ENCODE measurements around a stretch of chr6.

DNA sequence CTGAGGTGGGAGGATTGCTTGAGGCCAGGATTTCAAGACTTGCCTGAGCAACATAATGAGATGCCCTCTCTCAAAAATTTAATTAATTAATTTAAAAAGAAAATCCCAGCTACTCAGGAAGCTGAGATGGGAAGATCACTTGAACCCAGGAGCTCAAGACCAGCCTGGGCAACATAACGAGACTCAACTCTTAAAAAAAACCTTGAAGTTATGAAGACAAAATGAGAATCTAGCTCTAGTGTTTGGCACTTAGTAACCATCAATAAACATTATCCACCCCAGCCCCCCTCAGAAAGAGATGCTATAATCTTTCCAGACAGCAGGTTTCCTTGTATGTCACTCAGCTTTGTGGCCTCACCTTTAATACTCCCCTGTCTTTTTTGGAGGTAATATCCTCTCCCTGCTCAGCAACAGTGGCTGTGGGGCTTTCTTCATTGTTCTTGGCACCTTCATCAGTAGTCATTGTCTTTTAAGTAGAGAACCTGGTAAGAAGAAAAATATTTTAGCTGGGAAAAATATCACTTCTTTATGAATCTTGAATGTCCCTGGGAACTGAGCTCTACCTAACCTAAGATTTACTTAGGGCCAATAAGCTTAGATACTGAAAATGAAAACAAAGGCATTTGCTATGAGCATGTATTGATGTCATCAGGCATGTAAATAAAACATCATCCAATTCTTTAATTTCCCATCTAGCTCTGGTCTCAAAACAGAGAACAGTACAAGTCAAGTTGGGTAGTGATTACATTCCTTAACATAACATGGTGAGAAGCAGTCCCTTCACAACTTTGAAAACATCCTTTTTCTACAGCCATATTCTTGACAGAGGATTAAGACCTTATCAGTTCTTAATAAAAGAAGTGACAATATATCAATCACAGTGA is 46.1 kb downstream of the FKBP5 start:
- PRO-cap: no peak
- RAMPAGE, long total RNA, 4 experiments: no peak in any of the 4 experiments

- PRO-cap: no peak
- RAMPAGE, long total RNA, 4 experiments: start-site peak on the minus strand in 1 of 4 experiments, at chr6:35658404-35658477 at its widest, 27 reads per replicate
These were observed 30.4 kb downstream of the FKBP5 start for GRCh38 chr6:35658255-35658723.

DNA sequence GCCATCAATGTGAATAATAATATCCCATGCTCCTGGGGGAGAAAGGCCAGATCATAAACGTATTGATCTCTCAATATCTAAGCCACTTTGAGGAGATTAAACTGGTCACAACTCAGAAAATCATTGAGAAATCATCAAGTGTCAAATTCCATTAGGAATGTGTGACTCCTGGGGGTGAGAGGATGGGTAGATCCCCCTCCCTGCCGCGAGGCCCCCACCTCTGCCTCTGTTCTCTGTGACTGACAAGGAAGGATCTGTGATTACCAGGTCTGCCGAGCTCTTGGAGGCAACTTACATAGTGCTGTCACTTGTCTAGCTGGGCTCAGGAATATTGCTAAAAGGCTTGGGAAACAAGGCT is 11.8 kb upstream of the ARMC12 start:
- PRO-cap: unidirectional peak, plus-strand start at position 259 of the sequence
- RAMPAGE, long total RNA, 4 experiments: no peak in any of the 4 experiments

- PRO-cap: bidirectional peak, plus-strand start at chr6:35728007, minus-strand start at chr6:35728059; bidirectional peak, plus-strand start at chr6:35728215, minus-strand start at chr6:35728220; bidirectional peak, plus-strand start at chr6:35728741, minus-strand start at chr6:35728666
- RAMPAGE, long total RNA, 4 experiments: start-site peak on the plus strand in 1 of 4 experiments, at chr6:35728199-35728273 at its widest, 7 reads per replicate
These were observed 8.6 kb upstream of the ARMC12 start for GRCh38 chr6:35727943-35728854.

DNA sequence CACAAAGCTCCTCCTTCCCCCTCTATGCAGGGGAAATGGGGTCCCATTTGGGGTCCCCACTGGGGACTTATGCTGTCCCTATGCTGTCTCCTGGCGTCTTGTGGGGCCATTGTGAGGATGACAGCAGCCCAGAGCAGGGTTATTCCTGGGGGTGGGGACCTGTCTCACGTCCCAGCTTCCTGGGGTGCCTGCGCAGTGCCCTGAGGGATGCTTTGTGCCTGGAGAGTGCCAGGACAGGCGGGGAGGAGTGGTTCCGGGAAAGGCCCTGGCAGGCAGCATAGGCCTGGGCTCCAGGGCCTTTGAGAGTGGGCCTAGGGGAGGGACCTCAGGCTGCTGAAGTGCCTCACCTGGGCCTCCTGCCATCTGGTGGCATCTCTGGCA is 8.0 kb upstream of the ARMC12 start:
- PRO-cap: no peak
- RAMPAGE, long total RNA, 4 experiments: no peak in any of the 4 experiments

- PRO-cap: no peak
- RAMPAGE, long total RNA, 4 experiments: no peak in any of the 4 experiments
These were observed 50.7 kb downstream of the SLC26A8 start for GRCh38 chr6:35973634-35974156.

GRCh38 chr6:36037485-36038218 is 10.0 kb downstream of the MAPK14 start:
- PRO-cap: no peak
- RAMPAGE, long total RNA, 4 experiments: start-site peak on the plus strand in 1 of 4 experiments, at chr6:36037842-36037943 at its widest, 17 reads per replicate

GRCh38 chr6:36099625-36100574 is 30.4 kb upstream of the MAPK13 start:
- PRO-cap: no peak
- RAMPAGE, long total RNA, 4 experiments: no peak in any of the 4 experiments

DNA sequence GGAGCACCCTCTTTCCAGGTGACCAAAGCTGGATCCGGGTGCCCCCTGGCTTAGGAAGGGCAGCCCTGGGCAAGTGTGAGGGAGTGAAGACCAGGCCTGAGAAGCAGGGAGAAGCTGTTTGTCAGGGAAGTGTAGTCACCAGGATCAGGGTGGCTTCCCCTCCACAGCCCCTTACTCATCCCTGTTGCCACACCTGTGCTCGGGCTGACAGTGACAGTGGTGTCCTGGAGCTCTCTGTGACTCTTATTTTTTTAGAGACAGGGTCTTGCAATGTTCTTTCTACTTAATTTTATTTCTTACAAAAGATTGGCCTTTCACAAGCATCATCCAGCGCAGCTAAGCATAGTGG is 8.9 kb upstream of the MAPK13 start:
- PRO-cap: no peak
- RAMPAGE, long total RNA, 4 experiments: no peak in any of the 4 experiments

- PRO-cap: no peak
- RAMPAGE, long total RNA, 4 experiments: no peak in any of the 4 experiments
These were observed 1.6 kb upstream of the MAPK13 start for GRCh38 chr6:36128777-36128976.

DNA sequence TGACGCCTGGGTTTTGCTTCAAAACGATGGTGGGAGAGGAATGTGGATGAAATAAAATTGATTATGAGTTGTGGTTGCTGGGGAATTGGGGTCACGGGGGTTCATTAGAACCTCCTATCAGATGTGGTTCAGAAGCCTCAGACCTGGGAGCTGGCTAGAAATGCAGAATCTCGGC is 605 bp upstream of the MAPK13 start:
- PRO-cap: no peak
- RAMPAGE, long total RNA, 4 experiments: no peak in any of the 4 experiments

DNA sequence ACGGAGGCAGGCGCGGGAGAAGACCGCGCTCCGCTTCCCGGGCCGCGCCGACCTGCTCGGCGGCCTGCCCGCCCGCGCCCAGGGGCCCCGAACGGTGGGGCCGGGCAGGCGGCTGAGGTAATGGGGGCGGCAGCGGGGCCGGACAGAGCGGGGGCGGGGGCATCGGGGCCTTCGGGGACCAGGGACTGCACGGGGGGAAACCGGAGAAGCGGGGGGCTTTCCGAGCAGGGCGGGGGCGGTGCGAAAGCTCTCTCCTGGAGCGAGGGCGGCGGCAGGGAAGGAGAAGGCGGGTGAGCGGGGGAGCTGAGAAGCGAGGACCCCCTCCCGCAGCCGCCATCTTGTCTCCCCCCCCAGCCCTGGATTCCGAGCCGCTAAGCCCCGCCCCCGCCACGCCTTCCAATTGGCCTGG is 314 bp downstream of the BRPF3 start:
- PRO-cap: bidirectional peak, plus-strand start outside the sequence, minus-strand start at position 340 of the sequence
- RAMPAGE, long total RNA, 4 experiments: start-site peak on the minus strand in 1 of 4 experiments, centred at position 350 of the sequence, 6 reads per replicate

DNA sequence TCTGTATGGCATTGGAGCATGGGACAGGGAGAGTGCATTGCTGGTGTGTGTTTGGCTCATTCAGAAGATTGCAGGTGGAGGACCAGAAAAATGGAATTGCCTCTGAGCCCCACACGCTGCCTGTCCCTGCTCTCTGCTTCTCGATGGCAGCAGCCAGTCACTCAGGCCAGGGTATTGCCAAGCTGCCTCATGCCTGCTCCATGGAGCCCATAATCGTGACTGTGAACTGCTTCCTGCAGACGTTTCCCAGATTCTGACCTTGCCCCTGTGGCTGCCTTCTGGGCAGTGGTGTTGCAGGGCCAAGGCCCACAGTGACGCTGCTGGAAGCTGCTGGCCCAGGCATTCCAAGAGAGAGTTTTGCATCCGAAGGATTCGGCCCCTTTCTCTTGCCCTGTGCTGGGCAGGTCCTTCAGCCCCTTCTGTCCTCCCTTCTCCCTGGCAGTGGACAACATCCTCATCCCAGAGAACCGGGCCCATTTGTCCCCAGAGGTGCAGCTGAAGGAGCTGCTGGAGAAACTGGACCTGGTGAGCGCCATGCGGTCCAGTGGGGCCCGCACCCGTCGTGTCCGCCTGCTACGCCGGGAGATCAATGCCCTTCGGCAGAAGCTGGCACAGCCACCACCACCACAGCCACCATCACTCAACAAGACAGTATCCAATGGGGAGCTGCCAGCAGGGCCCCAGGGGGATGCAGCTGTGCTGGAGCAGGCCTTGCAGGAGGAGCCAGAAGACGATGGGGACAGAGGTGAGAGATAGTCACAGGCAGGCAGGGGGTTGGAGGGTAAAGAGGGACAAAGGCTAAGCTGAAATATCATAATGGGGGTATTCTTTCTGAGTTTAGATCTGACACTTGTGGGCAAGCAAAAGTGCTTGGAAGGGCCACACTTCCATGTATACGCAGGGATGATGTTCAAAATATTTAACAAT is 14.5 kb downstream of the BRPF3 start:
- PRO-cap: no peak
- RAMPAGE, long total RNA, 4 experiments: start-site peak on the plus strand in 1 of 4 experiments, centred at position 446 of the sequence, 24 reads per replicate

- PRO-cap: no peak
- RAMPAGE, long total RNA, 4 experiments: no peak in any of the 4 experiments
These were observed 24.8 kb upstream of the PNPLA1 start for GRCh38 chr6:36245114-36245370.

GRCh38 chr6:36285048-36285744 is 15.3 kb downstream of the PNPLA1 start:
- PRO-cap: no peak
- RAMPAGE, long total RNA, 4 experiments: no peak in any of the 4 experiments

- PRO-cap: no peak
- RAMPAGE, long total RNA, 4 experiments: no peak in any of the 4 experiments
These were observed 23.9 kb downstream of the ETV7 start for GRCh38 chr6:36363467-36364012.

GRCh38 chr6:36423056-36424356 is 19.1 kb downstream of the PXT1 start:
- PRO-cap: bidirectional peak, plus-strand start at chr6:36423527, minus-strand start at chr6:36423395; bidirectional peak, plus-strand start at chr6:36424058, minus-strand start at chr6:36424003
- RAMPAGE, long total RNA, 4 experiments: no peak in any of the 4 experiments

DNA sequence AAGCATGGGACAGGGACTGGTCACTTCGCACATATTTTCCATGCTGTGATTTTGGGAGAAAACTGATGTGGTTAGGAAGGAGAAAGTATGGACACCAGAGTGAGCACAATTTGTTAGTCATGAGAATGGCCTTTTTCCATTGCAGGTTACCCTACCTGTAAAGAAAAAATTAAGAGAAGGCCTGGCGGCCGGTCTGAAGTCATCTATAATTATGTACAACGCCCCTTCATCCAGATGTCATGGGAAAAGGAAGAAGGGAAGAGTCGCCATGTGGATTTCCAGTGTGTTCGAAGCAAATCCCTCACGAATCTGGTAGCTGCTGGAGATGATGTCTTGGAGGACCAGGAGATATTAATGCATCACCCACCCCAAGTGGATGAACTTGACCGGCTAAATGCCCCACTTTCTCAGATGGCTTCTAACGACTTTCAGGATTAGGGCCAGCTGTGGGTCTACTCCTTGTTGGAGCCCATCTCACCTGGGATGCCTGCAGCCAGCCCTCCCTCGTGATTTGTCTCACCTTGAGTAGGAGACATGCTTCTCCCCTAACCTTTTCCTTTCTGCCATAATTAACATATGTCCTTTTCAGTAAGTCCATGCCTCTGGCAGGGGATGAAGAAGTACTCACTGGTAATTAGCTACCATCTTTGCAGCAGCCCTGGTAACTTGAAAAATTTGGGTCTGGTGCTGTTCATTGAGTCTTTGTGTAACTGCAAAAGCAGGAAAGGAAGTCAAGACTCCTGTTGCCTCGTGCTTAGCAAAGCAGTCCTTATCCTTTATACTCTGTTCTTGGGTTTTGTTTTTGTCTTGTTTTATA is 44.1 kb downstream of the KCTD20 start:
- PRO-cap: no peak
- RAMPAGE, long total RNA, 4 experiments: no peak in any of the 4 experiments

DNA sequence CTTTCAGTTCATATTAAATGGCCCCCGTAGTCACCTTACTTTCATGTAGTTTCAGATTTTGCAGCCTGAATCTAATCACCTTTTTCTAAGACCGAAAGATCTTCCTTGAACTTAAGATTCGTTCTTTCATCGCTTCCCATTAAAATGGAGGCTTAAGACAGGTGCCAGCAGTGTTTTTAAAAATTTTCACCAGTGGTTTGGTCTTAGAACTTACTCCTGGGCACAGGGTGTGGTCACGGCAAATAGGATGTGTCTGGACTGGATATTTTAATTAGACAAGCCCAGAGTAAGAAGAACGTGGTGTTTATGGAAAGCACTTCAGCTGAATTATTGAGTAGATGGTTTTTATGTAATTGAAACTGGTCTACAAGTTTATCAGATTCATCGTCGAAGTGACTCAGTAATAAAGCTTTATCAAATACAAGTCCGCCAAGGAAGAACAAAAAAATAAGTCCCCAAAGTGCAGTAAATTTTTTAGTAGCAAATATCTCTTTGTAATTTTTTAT is 751 bp downstream of the SRSF3 start:
- PRO-cap: no peak
- RAMPAGE, long total RNA, 4 experiments: no peak in any of the 4 experiments

GRCh38 chr6:36681939-36683231 is 3.9 kb downstream of the CDKN1A start:
- PRO-cap: bidirectional peak, plus-strand start at chr6:36682555, minus-strand start at chr6:36682526
- RAMPAGE, long total RNA, 4 experiments: no peak in any of the 4 experiments

All from Peyer's patch (tissue), 4 donors.